Parotid gland (tissue), 1 donor: ENCODE results near the genes PAGR1, SEZ6L2, ZNF771, SEPHS2 and ITGAL.

DNA sequence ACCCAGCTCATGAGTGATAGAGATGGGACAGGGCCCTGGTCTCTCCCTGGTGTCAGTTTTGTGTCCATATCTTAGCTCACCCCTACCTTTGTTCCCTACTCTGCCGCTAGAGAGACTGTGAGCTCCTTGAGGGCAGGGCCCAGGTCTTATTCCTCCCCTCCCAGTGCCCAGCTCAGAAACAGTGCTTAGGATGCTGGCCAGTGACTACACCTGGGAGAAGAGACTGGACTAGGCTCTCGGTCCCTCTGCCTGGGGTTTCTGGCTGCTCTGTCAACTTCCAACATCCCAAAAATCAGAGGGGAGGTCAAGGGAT, 4.3 kb downstream of the C16orf54 start:
- PRO-cap, result no peak

GRCh38 chr16:29807990-29808188, 1.6 kb downstream of the MAZ start:
- PRO-cap, result bidirectional peak, plus-strand start at chr16:29808143, minus-strand start at chr16:29807704

DNA sequence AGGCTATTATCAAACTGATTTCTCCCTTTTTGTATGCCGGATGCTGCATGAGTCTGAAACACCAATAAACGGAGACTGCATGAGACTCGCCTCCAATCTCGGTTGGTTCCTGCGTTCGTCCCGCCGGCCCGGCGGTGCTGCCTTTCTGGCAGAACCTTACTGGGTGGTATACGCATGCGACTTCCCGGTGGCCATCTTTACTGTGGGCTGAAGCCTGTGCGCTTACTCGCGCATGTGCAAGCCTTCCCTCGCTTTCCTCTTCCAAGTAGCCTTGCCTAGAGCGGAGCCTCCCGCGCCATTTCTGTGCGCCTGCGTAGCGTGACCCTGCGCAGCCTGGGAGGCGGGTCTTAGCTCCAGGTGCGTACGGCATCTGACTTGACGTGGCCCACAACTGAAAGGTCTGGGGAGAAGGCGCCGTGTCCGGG, at the start of gene PAGR1:
TSS of gene PAGR1 (plus strand) at position 356 of the 425 bp plus-strand sequence.
- PRO-cap, result bidirectional peak, plus-strand start at position 390 of the sequence, minus-strand start at position 263 of the sequence

DNA sequence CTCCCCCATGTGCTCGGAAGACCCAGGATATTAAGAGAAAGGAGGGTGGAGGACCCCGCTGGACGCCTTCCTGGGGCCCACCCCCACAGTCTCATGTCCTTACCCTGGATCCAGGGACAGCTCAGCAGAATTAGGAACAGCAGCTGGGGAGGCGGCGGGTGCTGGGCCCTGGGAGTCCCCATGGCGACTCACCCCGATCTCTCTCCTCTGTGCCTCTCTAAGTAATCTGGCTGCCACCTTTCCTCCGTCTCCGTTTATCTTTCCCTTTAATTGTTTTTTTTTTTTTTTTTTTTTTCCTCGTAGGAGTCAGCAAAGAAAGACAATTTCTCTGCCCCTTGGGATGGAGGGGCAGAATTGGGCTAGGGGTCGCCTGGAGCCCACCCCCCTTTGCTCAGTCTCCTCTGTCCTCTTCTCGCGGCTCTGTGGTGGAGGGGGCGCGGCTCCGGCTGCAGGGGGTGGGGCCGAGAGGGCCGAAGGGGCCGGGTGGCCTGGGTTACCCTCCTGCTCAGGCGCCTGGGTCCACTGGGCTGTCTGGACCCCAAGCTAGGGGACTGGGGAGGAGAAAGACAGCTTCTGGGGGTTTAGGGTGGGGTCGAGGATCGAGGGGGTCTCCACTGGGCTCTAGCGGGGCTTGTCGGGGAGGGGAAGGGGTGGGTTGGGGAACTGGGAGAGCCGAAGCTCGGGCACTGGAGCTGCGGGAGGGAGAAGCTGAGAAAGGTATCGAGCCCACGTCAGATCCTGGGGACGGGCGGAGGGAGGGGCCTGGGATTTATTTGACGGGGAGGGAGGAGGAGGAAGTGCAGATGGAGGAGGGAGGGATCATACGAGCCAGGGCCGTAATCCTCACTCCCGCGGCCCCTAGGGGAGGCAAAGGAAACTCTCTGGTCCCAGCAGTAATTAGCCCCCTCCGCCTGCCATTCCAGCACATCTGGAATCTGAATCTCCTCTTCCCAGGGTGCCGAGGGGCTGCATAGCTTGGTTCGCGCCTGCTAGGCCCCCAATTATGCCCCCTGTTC, at the start of gene SEZ6L2:
TSS of gene SEZ6L2 (minus strand) at position 713 of the 1,016 bp plus-strand sequence.
- PRO-cap, result unidirectional peak, plus-strand start at position 802 of the sequence

DNA sequence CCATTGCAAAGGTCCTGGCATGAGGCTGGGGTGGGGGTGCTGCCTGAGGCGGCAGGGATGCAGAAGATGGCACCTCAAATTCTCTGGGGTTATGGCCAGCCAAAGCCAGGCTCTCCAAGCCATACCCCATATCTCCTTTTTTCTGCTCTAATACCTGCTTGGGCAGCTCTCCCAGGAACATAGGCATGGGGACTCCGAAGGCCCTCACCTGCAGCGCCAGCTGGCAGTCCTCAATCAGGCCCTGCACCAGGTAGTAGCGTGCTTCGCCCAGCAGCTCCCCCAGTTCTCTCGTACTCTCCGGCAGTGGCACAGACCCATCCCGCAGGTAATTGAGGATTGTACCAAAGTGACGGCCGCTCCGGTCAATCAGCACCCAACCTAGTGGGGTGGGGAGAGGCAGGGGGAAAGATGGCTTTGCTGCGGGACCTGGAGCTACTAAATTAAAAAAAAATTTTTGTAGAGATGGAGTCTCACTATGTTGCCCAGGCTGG, 3.0 kb downstream of the KCTD13 start:
- PRO-cap, result no peak

- PRO-cap, result no peak
Observed at GRCh38 chr16:29996718-29997195, 716 bp downstream of the INO80E start.

- PRO-cap, result no peak
Observed at GRCh38 chr16:29999233-29999575, 3.2 kb downstream of the INO80E start.

GRCh38 chr16:30001788-30002210, 5.8 kb downstream of the INO80E start:
- PRO-cap, result no peak

- PRO-cap, result unidirectional peak, plus-strand start at chr16:30064184
Observed at GRCh38 chr16:30063844-30064869, 1.4 kb upstream of the ALDOA start.

DNA sequence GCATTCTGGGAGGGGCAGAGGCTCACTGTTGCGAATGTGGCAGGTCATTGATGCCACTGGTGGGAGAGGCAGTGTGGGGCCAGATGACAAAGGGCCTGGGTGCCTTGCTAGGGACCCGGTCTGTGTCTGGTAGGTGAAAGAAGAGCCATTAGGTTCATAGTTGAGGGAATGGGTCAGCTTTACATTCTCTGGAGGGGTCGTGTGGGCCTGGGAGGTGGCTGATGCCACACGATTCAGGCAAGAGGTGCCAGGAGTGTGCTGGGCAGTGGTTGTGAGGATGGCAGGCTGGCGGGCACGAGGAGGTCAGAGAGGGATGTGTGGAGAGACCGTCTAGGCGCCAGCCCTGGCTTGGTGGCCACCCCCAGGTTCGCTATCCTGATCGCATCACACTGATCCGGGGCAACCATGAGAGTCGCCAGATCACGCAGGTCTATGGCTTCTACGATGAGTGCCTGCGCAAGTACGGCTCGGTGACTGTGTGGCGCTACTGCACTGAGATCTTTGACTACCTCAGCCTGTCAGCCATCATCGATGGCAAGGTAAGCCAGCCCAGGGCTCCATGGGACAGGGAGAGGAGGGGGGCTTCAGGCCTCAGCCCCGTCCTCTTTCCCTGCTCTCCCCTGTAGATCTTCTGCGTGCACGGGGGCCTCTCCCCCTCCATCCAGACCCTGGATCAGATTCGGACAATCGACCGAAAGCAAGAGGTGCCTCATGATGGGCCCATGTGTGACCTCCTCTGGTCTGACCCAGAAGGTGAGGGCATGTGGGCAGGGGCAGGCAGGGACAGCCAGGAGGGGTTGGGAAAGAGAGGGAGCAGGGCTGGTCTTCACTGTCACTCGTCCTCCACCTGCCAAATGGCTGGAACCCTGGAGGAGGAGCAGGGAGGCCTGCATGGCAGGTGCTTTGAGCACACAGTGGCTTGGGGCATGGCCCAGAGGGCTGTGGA, 7.5 kb downstream of the PPP4C start:
- PRO-cap, result no peak

- PRO-cap, result no peak
Observed at GRCh38 chr16:30116634-30117569, 3.6 kb upstream of the GDPD3 start.

DNA sequence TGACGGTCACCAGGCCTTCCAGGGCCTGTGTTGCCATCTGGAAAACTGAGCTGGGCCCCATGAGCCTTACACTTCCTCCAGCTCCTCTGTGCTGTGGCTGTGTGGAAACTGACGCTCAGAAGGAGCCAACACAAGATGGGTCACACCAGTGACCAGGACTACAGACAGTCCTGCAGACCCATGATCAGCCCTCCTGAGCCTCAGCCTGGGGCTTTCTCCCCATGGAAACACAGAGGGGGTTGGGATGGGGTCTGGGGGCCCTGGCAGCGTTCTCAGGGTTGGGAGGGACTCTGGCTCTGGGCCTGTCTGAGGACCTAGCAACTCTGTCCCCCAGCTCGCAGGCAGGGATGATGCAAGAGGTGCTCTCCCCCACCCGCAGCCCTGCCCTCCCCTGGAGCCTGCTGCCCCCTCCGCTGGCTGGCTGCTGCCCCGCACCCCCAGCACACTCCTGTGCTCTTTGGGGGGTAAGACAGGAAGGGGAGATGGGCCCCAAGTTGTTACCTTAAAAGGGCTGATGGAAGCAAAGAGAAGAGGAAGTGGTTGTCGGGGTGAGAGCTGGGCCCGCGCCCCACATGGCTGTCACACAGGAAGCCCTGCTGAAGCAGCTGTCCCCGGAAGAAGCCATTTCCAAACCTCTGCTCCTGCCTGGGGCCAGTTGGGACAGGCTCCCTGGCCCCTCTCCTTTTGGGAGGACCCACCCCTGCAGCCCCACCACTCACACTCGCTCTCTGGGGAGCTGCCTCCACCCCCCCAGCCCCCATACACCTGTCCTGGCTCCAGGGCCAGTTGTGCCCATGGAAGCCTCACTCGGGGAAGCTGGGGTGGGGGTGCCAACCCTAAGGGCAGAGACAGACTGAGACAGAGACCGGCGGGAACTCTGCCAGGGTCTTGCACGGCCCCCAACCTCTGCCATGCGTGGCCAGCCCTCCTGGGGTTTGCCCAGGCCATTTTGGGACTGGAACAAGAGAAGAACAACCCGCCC, 2.4 kb downstream of the CORO1A start:
- PRO-cap, result no peak

GRCh38 chr16:30276191-30276561, 27.9 kb upstream of the NPIPB13 start:
- PRO-cap, result no peak

GRCh38 chr16:30352931-30353636, 2.0 kb downstream of the CD2BP2 start:
- PRO-cap, result no peak

- PRO-cap, result unidirectional peak, minus-strand start at chr16:30400140; bidirectional peak, plus-strand start at chr16:30400752, minus-strand start at chr16:30400574
Observed at GRCh38 chr16:30399834-30400955, 5.0 kb downstream of the ZNF48 start.

DNA sequence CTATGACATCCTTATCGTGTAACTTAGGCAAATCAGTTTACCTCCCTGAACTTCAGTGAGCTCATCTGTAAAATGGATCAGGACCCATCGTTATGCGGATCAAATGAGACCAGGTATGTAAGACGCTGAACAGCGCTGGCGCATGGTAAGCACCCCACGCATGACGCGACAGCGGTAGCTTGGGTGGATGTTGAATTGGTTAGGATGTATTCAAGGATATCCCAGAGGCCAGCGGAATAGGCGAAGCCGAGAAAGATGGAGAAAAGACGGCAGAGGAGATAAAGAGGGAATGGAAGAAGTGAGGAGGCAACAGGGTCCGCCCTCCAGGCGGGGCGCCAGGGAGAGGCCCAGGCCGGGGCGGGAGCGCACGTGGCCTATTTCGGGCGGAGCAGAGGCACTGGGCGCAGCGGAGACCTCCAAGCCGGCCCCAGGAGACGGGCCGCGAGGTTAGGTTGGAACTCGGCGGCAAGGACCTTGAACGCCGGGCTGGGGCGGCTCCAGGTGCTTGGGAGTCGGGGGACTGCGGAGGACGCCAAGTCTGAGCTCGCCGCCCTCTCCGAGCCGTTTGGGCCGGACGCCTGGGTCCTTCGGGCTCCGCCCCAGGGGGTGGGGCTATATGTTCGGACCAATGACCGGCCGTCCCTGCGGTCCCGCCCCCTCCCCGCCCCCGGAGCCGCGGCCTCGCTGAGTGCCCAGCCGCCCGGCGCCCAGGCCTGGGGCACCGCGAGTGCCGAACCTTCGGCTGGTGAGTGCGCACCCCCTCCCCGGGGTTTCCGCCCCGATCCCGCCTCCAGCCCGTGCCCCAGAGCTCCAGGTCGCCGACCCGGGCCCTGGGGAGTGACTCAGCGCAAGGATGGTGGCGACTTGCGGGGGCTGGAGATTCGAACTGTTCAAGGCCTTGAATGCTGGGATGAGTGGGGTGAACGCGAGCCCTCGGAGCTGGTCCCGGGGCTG, at the start of gene ZNF771:
TSS of gene ZNF771 (plus strand) at position 687 of the 954 bp plus-strand sequence.
- PRO-cap, result bidirectional peak, plus-strand start at position 721 of the sequence, minus-strand start at position 567 of the sequence

DNA sequence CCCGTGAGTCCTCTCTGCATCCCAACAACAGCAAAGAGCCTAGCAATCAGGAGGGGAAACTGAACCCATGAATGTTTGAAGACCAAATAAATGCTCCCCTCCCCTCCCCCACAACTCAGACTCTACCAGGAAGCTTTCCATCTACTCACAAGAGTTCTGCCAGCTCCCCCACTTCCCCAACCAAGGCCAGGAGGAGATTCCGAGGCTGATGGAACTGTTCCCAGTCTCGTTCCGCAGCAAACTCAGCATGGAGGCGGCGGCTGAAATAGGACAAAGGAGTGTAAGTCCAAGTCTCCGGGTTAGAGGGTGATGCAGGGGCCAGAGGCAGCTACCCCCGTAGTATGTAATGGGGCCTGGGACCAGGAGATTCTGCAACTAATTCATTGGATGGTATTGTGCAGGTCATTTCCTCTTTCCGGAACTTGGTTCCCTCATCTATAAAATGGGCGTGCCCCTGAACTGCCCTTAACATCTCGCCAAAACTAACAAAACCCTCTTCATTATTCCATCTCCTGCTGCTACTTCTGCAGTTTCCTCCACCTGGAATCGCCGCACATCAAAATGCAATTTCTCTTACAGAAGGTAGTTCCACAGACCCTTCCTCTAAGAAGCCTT, 815 bp downstream of the DCTPP1 start:
- PRO-cap, result no peak

DNA sequence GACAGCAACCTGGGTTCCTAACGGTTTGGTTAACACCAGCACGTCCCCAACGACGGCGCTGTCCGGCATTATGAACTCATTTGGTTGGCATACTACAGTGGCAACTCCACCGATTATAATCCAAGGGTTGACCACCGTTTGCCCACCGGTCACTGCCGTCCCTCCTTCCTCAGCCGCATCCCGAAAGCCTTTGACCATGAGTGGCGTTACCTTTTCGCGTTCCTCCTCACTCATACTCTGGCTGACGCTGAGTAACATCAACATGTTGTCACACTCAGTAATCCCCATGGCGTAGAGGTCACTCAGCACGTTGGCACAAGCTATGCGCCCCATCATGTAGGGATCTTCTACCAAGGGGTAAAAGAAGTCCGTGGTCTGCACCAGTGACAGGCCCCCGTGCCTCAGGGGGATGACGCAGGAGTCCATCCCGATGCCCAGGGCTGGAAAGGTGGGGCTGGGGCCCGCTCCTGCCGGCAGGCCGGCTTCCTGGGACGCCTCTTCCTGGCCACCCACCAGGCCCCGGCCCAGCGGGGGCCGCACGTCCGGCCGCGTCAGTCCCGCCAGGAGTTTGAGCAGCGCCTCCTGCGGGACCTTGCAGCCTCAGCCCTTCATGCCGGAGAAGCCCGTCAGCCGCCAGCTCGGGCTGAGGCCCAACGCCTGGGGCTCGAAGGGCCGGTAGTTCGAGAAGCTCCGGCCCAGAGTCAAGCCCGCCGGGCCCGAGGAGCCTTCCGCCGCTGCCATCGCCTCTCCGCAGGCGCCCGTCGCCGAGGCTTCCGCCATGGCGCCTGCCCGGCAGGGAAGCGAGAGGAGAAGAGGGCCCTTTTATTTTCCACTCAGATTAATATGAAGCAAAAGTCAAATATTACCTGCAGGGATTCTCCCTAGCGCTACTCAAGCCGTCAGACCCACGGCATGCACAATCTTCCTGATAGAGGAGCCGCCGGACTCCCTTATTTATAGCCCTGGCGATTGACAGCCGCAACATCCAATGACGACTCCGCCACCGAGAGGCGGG, at the start of gene SEPHS2:
TSS of gene SEPHS2 (minus strand) at position 927 of the 1,015 bp plus-strand sequence.
- PRO-cap, result unidirectional peak, plus-strand start at position 554 of the sequence; unidirectional peak, minus-strand start at position 927 of the sequence

GRCh38 chr16:30472457-30473048, at the start of gene ITGAL:
Gene ITGAL, plus strand, starts transcription at chr16:30472742.
- PRO-cap, result no peak

DNA sequence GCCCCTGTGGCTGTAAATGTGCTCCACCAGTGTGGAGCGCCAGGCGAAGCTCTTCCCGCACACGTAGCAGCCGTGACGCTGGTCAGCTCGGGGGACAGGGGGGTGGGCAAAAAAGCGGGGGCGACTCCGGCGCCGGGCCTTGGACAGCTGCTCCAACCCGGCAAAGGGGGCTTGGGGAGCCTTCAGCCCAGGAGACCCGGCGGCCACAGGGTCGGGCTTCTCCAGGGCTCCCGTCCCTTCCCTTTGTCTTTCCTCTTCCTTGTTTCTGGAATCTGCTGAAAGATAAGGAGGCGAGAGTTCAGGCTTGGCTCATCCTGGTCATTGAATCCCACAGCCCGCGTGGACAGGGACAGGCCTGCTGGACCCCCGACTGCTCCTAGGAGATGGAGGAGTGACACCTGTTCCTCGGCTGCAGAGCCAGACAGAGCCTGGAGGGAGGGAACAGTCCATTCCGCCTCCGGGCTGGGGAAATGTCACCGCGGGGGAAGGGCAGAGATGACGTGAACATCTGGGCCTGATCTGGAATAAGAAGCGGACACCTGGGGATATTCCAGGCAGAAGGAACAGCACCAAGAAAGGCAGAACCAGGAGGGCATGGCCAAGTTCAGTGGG, 1.7 kb downstream of the ZNF747 start:
- PRO-cap, result no peak